Mammary microvascular endothelial cell (primary cell): ENCODE measurements around the gene COX7A2L.

- RAMPAGE, long total RNA: no peak
Measured at GRCh38 chr2:40402363-40403202, 49.3 kb downstream of the SLC8A1 start.

DNA sequence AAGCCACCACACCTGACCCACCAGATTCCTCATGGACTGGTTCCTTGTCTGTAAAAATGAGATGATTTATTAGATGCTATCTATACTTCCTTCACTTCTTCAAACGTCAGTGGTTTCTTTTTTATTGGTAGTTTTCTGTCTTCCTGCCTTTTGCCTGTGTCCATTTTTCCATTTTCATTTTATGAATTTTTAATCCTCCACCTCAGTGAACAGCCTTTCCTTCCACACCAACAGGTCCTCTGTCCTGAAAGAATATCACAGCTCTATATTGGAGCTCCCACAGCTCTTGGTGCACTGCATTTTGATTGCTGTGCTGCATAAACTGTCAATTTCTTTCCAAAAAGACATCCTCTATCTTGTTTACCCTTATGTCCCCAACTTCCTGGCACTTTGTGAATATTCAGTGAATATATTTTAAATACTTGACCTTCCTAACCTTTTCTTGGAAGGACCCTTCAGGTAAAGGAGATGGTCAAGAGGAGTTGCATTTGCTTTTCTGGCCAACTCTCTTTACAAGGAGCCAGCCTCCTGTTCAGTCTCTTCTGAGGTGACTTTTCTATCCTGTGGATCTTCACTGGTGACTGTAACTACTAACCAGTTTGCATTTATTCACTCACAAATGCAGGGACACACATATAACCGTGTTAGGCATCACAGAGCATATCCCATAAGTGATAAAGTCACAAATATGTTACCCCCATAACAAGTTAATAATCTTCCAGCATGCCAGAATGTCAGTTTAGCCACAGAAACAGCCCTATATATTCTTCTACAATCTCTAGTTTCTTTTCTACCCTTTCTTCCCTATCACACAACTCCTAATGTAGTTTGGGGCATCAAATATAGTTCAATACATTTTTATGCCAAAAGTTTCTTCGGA, 44.3 kb downstream of the SLC8A1 start:
- RAMPAGE, long total RNA: no peak

- RAMPAGE, long total RNA: no peak
Measured at GRCh38 chr2:41847727-41848622, 199.8 kb upstream of the PKDCC start.

DNA sequence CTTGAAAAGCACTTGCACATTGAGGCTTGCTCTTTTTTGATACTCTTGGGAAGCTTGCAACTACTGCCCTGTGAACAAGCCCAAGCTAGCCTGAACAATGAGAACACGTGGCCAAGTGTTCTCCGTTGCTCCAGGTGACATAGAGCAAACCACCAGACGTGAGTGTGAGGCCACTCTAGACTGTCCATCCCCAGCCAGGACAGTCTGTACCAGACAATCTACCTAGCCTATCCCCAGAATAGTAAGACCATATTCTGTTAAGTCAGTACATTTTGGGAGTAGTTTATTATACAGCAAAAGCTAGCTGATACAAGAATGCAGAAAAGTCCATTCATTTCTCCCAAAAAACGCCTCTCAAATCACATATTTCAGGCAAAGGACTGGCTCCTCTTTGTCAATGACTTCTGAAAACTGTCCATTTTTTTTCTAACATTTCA, 142.1 kb upstream of the PKDCC start:
- RAMPAGE, long total RNA: no peak

DNA sequence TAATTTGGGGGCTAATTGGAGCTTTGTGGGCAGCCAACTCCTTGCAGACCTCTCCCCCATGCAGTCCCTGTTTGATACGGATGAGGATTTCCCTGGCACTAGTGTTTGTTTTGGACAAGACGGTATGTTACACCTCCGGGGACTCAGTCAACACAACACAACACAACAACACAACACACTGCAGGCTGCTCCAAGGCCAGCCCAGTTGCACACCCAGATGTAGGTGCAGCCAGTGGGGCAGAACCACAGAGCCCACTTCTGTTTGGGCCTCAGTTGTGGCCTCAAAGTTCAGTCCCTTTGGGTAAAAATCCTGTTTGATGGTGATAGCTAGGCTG, 141.0 kb upstream of the PKDCC start:
- RAMPAGE, long total RNA: no peak

GRCh38 chr2:42021467-42021809, 26.4 kb upstream of the PKDCC start:
- RAMPAGE, long total RNA: no peak

DNA sequence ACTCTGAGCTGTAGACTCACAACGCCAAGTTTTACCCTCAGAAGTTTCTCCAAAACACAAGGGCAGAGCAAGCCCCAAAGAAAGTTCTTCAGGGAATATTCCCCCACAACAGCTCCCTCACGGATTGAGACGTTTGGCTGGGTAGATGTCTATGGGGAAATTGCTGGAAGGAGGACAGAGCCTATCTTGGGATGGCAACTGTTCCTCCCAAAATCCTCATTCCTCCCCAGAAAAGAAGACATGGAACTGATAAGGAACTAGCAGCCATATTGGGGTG, 2.1 kb upstream of the PKDCC start:
- RAMPAGE, long total RNA: no peak

GRCh38 chr2:42047454-42047967, 310 bp upstream of the PKDCC start:
- RAMPAGE, long total RNA: no peak

DNA sequence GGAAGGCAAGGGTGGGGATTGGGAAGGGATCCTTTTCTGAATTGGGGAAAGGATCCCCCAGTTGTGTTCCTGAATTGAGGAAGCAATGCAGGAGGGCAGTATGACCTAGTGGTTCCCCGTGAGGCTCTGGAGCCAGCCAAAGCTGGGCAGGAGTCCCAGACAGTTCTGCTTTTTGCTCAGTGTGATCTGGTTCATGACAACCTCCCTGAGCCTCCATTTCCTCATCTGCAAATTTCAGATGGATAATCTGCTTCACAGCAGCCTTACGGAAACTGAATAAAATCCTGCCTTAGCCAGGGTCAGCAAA, 12.8 kb downstream of the PKDCC start:
- RAMPAGE, long total RNA: no peak

DNA sequence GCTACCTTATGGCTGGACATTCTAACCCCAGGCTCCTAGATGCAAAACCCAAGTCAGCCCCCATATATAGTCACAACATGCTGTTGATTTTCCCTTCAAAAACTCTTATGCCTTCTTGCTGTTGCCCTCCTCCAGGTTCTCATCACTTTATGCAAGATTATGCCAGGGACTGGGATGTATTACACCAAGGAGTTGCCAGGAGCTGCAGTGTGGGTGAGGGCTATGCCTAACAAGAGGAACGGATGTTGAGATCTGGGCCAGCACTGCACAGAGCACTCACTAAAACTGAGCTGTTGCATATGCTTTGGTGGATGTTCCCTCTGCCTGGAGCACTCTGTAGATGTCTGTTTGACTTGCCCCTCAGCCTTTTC, 41.1 kb upstream of the EML4 start:
- RAMPAGE, long total RNA: no peak

DNA sequence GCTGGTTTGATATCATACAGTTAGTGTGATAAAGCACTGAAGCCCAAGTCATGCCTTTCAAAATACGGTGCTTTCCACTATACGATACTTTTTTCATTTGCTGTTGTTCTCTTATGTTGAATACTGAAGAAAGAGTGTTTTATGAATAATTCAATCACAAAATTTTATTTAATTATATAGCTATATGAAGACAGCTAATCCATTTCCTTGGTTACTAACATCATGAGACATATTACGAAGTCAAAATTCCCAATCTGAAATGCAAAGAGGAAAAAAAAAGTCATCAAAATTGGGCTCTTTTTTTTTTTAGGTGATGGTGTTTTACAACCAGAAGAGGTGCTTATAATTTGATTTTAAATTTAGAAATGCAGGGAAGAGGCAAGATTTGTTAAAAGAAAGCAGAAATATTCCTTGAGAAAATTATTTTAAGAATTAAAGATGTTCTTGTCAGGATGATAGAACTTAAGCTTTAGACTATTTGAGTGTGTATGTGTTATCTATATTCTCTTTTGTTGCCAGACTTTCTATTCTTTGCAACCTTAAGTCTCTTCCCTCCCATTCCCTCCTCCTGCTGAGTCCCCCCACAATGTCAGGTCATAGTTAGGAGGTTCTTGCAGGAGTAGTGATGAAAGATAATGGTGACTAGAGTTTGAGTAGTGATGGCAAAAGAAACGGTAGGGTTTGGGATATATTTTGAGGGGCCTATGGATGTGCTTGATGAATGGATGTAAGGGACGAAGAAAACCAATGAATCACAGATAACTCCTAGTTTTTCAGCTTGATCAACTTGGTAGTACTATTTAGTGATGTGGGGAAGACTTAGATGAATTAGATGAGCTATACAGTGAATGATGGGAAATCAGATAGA, 20.8 kb downstream of the EML4 start:
- RAMPAGE, long total RNA: no peak

DNA sequence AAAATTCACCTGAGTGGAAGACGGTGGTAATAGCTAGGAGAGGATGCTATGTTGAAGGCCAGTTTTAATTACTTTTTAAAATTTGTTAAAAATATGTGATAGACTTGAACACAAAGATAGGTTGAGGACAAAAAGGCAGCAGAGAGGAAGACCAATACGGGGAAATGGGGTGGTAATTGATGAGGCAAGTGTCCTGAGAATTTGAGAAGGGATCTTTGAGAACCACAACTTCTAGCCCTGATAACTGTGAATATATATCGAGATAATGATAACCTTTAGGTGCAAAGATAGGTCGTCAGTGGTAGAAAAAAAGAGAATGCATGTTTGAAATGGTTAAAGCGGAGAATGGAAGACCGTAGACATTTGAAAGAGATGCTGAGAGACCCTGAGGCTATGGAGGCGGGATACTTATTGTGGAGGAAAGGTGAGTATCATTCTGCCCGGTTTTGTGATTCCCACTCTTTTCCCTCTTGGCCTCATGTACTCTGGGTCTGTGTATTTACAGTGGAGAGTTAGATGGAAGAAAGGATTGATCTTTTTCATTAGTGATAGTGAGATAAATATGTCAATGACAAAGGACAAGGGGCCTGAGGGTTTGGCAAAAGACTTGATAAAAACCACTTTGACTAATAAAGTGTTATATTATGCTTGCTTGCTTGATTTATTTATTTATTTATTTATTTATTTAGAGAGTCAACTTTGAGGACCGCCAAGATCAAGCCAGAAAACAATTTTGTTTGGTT, 78.0 kb downstream of the EML4 start:
- RAMPAGE, long total RNA: no peak

DNA sequence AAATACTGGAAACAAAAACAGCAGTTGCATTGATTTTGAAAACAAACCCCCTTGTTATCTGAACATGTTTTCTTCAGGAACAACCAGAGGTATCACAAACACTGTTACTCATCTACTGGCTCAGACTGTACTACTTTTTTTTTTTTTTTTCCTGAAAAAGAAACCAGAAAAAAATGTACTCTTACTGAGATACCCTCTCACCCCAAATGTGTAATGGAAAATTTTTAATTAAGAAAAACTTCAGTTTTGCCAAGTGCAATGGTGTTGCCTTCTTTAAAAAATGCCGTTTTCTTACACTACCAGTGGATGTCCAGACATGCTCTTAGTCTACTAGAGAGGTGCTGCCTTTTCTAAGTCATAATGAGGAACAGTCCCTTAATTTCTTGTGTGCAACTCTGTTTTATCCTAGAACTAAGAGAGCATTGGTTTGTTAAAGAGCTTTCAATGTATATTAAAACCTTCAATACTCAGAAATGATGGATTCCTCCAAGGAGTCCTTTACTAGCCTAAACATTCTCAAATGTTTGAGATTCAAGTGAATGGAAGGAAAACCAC, 30.5 kb downstream of the COX7A2L start:
- RAMPAGE, long total RNA: no peak

DNA sequence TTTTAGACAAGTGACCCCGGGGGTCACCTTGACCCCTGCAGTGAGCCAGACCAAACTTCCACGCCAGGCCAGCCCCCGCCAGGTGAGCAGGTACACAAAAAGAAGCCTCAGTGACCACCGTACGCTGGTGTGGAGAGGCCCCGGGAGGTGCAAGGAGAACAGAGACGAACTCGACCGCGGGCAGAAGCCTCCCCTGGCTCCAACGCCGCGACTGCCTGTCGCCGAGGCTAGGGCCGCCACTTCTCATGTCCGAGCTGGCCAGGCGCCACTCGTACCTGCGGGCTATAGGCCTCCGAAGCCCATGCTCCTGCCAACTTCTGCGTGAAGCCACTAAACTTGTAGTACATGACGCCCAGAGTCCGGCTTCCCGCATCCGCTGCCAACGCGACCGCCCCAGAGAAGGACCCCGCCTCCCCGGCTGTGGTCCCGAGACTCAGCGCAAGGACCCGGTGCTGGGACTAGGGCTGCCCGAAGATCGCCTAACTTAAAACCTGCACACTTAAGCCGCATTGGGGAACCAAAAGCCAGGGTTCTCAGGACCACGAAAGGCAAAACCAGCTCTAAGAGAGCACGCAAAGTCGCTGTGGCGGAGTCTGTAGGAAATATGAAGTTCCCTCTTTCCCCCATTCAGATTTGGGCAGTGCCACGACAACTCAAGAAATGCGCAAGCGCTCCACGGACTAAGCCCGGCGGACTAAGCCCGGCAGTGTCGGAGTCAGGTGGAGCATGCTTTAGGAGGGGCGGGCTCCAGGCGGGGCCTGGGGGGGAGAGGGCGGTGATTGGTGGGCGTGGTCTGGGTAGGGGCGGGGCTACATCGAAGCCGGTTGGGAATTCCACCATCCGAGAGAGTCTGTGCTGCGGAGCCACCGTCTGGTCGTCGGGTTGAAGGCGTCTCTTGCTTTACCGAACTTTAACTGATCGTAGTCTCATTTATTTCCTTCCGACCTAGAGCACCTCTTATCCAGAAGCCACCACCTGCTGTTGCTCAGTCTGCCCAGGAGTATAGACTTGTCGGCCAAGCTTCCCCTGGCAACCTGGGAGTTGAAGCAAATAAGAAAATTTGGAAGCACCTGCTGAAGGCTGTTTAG, at the start of gene COX7A2L:
Gene COX7A2L (minus strand): TSS at position 403 of the 1,088 bp plus-strand sequence.
- RAMPAGE, long total RNA: start-site peak on the minus strand centred at position 386 of the sequence, 51 bp wide, 3,692 and 1,663 reads in 2 replicates

GRCh38 chr2:42569777-42570339, 1.4 kb downstream of the MTA3 start:
- RAMPAGE, long total RNA: no peak

DNA sequence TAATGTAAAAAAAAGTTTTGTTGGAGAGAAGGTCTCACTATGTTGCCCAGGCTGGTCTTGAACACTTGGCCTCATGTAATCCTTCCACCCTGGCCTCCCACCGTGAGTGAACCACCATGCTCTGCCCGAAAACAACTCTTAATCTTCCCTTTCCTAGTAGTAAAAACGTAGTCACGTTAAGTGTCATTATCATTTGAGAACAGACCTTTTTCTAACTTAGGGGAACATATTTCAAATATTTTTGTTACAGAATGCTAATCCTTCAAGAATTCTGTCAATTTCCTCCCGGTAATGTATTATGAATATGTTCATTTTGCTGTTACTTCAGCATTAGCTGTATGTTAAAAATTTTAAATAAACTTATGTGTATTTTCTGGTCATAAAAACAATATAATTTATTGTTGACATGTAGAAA, 49.7 kb downstream of the MTA3 start:
- RAMPAGE, long total RNA: no peak

GRCh38 chr2:42795780-42796227, 3.4 kb upstream of the HAAO start:
- RAMPAGE, long total RNA: no peak

- RAMPAGE, long total RNA: no peak
Measured at GRCh38 chr2:42828940-42829330, 36.6 kb upstream of the HAAO start.

- RAMPAGE, long total RNA: no peak
Measured at GRCh38 chr2:43071157-43071583, 155.2 kb downstream of the ZFP36L2 start.

- RAMPAGE, long total RNA: no peak
Measured at GRCh38 chr2:43073187-43073895, 153.1 kb downstream of the ZFP36L2 start.